Hair follicle dermal papilla cell (primary cell): ENCODE data around the genes BLVRA and URGCP.

DNA sequence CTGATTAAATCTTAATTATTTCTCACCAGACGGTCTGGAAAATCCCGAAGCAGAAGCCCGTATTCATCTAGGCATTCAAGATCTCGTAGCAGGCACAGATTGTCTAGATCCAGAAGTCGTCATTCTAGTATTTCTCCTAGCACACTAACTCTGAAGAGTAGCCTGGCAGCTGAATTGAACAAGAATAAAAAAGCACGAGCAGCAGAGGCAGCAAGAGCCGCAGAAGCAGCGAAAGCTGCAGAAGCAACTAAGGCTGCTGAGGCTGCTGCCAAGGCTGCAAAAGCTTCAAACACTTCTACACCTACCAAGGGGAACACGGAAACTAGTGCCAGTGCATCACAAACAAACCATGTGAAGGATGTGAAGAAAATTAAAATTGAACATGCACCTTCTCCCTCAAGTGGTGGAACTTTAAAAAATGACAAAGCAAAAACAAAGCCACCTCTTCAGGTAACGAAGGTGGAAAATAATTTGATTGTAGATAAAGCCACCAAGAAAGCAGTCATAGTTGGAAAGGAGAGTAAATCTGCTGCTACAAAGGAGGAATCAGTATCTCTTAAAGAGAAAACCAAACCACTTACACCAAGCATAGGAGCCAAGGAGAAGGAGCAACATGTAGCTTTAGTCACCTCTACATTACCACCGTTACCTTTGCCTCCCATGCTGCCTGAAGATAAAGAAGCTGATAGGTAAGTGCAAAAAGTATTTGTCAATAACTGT is 37.7 kb downstream of the CDK13 start:
- CAGE, long polyA plus RNA, result no peak

DNA sequence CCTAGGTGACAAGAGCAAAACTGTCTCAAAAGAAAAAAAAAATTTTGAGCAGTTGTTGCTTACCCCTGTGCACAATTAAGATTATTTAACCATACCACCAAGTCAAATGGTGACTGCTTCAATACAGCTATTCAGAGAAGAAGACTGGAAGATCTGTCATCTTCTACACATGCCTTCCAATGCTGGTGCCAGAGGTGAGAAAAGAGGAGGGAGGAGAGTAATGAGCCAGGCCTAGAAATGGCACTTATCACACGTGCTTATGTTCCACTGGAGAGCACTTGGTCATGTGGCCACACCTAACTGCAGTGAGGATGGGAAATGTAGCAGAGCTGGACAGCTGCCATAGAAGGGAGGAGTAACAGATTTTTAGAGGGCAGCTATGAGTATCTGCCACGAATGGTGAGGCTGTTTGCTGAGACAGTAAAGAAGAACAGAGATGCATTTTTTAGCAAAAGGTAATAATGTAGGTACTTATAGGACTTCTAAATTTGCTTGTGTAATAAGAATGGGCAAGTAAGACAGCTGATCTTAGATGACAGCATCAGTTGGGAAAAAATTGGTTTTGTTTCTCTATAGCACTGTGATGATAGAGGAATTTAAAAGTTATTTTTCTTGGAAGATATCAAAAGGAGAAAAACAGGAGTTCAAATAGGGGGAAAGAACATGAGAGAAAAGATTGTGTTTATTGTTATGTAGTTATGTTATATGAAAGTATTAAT is 77.0 kb downstream of the MPLKIP start:
- CAGE, long polyA plus RNA, result no peak

GRCh38 chr7:40095188-40096001 is 39.0 kb downstream of the MPLKIP start:
- CAGE, long polyA plus RNA, result no peak

GRCh38 chr7:40218649-40219033 is 83.8 kb downstream of the SUGCT start:
- CAGE, long polyA plus RNA, result no peak

GRCh38 chr7:40756907-40757157 is 622.0 kb downstream of the SUGCT start:
- CAGE, long polyA plus RNA, result no peak

DNA sequence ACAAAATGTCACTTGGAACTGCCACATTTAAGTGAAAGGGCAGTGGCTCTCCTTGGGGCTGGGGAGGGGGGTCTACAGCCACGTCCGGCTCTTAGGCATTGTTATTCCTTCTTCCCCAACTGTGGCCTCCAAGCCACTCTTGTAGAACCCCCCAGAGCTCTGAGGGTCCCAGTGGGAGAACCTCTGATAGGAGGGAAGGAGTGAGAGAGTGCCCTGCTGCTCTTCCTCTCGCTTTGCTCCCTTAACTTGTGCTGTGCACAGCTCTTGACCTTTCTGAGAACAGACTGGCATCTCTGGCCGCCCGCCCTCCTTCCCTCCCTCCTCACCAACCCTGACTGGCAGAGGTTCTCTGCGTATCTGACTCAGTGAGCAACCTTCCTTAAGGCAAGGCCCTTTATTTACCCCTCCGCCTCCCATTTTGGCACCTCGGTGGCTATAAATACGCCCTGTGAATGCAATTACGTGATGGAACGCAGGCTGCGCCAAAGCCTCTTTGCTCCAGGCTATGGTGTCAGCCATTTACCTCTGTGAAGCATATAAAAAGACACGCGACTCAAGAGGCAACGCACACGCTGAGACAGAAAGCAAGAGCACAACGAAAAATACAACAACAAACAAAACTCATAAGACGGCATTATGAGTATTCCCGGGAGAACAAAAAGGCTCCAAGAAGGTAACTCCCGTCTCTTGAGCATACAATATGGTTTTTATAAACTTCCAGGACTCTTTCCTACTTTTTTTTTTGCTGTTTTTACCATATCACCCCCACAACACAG is 764.3 kb downstream of the SUGCT start:
- CAGE, long polyA plus RNA, result no peak

GRCh38 chr7:41414297-41414678 is 288.6 kb downstream of the INHBA start:
- CAGE, long polyA plus RNA, result no peak

DNA sequence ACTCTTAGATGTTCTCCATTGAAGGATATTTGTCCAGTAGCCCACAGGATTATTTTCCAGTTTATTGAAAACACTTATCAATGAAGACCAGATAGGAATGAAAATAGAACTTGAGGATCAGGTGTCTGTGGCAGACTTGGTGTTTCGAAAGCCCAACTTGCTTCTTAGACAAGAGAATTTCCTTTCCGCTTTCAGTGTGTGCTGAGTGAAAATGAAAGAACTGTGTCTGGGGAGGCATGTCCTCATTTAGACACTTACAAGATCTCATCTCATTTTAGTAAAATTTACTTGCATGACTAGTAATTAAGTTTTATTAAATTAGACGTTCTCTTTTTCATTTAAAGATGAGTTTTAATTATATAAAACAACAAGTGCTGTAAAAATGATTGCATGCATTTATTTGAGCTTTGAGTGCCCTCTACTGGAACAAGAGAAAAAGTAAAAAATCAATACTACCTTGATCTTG is 29.1 kb upstream of the INHBA start:
- CAGE, long polyA plus RNA, result no peak

DNA sequence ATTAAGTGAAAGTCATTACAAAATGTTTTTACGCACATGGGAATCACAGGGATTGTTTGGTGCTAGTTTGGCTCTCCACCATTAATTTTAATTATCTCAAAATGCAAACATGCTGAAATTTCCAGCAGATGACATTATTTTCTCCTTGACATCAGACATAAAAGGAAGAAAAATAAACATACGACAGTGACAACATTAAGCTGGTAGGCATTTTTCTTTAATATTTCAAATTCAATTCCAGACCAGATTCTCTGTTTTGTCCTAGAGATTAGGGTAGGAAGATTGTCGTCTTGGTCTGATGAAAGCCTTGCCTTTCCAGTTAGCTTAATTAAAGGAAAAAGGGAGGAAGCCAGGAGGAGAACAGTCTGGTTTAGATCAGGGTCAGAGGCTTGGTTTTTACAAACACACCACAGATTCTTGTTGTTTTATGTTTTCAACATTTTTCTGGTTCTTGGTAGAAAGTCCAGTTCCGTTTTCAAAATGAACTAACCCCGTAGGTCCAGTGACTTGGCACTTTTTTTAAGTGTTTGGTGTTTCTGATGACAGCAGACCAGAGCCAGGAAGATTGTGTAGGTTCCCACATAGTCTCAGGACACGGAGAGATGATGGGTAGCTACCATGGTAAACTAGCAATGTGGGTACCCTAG is 167.0 kb upstream of the INHBA start:
- CAGE, long polyA plus RNA, result no peak

GRCh38 chr7:42193104-42193667 is 43.8 kb downstream of the GLI3 start:
- CAGE, long polyA plus RNA, result no peak

DNA sequence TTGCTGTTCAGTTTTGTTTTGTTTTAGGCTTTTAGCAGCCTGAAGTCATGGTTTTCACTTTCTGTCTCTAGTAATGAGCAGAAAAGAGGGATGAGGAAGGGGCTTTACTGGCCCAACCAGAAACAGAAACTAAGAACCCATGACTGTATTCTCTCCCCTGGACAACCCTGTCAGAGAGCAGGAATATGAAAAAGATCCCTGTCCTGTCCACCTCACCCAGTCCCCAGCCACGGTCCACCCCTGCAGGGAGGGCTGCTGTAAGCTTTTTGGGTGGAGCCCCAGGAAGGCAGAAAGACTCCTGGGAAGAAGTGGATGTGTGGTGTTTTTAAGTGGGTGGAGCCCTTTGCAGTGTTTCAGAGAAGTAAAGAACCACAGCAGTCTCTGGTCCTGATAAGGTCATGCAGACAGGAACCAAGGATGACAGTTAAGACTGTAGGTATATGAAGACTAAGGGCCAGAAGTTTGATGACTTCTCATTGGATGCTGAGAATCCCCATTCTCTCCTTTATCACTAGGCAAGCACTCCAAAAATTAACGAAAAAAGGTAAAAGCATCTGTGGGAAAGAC is 13.8 kb downstream of the MRPL32 start:
- CAGE, long polyA plus RNA, result no peak

DNA sequence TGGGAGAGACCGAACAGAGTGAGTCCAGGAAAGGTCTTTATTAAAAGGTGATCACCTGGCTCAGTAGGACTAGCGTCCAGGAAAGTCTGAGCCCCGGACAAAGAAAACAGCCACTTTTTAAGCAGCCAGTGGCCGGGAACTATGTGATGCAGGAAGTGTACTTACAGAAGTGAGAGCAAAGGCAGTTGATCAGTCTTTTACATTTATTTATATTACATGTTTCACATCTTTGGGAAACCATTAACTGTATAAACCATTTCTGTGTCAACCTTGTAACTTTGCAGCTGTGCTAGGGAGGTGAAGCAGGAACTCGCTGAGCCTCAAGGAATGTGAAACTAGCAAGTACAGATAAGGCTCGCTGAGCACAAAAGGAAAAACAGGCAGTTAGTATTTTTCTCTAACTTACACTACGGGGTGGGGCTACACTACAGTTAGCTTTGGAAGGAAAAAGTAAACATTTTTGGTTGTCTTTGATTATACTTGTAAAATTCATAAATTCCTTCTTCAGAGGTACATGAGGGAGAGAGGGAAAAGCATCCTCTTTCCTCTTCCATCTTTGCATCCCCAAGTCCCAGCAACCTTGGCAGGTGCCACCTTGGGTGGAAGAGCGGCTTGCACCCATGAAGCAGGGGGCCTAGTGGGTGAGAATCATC is 39.8 kb upstream of the HECW1 start:
- CAGE, long polyA plus RNA, result no peak

DNA sequence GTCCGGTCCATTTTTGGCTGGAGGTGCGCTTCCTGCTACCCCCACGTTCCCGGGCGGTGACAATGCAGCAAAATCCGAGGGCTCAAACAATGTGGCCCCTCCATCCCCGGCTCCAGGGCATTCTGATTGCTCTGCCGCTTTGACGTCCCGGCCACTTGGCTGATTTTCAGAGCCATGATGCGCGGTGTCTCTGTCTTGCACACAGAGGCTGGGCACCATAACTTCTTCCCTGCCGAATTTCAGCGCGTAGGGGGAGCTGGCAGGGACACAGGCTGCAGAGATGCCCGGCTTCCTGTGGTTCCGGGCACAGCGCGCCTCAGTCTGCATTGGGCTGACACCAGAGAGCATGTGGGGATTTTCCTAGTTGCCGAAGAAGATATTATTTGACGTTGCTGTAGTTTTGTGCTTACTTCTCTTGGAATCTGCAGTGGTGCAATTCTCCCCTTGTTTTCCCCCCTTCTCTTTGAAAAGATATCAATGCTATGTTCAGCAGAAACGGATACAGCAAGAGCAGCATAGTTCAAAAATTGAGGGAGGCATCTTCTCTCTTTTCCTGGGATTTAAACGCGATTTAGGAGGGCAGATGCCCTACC is 1.3 kb downstream of the HECW1 start:
- CAGE, long polyA plus RNA, result no peak

DNA sequence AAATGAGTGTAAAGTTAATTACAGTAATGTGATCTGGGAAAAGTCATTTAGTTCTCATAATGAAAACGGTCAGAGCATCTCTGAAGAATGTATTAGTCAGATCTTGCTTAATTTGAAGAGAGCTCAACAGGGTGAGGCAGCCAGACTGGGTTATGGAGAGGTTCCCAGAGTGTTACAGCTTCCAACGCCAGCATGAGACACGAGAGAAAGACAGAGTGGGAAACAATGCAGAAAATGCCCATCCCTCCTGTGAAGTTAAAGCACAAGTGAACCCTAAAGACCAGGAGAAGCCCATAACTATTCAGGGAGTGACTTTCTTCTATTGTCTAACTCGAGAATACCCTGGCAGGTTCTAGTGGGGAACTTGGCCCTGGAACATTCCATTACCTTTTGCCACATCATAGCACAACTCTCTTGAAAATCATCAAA is 65.3 kb downstream of the STK17A start:
- CAGE, long polyA plus RNA, result no peak

GRCh38 chr7:43694793-43695221 is 34.5 kb downstream of the COA1 start:
- CAGE, long polyA plus RNA, result no peak

GRCh38 chr7:43757927-43758968 is at the start of gene BLVRA:
BLVRA (plus strand) TSS chr7:43758680.
- CAGE, long polyA plus RNA, result no peak

DNA sequence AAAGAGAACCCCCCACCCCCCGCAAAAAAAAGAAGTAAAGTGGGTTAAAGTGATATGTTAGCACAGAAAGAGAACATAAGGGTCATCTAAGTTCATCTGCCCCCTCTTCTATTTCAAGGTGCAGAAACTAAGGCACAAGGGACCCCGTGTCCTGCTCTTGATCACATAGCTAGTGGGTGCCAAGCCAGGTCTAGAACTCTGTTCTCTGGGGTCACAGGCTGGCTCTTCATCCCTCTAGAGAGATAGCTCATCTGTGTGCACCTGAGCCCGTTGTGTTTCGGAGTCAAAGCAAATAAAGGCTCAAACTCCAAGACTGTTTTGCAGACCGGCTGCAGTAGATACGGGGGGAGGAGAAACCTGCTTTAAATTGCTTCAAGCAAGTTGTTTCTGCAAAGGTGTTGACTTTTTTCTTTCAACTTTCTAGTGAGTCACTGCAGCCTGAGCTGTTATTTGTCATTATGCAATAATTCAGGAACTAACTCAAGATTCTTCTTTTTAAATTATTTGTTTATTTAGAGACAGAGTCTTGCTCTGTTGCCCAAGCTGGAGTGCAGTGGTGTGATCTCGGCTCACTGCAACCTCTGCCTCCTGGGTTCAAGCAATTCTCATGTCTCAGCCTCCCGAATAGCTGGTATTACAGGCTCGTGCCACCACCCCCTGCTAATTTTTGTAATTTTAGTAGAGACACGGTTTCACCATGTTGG is 6.4 kb downstream of the BLVRA start:
- CAGE, long polyA plus RNA, result no peak

- CAGE, long polyA plus RNA, result no peak
Observed at GRCh38 chr7:43781948-43782829, 23.7 kb downstream of the BLVRA start.

DNA sequence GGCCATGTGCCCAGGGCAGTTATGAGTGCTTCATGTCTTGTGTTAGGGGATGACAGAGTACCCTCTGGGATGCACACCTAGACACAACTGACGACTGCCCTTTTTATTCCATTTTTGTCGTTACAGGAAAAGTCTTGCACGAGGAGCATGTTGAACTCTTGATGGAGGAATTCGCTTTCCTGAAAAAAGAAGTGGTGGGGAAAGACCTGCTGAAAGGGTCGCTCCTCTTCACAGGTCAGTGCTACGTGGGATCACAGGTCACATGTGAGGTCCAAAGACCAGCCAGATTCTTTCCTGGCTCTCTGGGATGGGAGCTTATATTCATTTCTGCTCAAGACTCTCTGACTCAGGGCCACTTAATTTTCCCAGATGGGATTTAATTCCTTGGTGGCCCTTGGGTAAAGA is 41.9 kb downstream of the BLVRA start:
- CAGE, long polyA plus RNA, result no peak

- CAGE, long polyA plus RNA, result no peak
Observed at GRCh38 chr7:43905869-43906963, at the start of gene URGCP. URGCP (minus strand) TSS chr7:43906596.